ENCODE results near the genes DIO1 and CDCP2.

- PRO-cap: no peak
Measured at GRCh38 chr1:53893930-53894503, at the start of gene DIO1. DIO1 (plus strand) TSS chr1:53894187.

DNA sequence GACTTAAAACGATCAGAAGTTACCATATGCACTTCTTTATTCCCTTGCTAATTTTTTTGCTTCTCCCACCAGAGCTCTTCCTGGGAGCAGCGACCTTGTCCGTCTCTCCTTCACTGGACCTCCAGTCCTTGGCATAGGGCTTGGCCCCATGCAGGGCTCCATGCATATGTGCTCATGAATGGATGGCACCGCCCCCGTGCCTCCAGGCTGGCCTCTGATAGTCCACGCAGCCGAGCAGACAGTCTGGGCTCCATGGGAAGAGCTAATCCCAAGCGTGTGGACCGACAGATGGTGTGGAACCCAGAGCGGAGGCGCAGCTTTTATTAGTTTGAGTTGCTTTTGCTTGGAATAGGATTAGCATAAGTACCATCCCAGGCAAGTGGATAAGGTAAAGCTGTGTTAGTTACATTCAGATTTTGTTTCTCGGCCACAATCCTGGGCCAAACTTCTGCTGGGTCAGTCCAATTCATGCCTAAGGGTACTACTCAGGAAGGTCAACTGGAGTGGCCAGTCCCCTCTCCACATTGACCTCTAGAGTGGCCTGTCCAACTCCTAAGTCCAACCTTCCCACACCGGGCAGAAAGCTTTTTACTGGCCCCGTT lies 41.7 kb downstream of the CDCP2 start:
- PRO-cap: unidirectional peak, minus-strand start at position 116 of the sequence; unidirectional peak, minus-strand start at position 135 of the sequence; bidirectional peak, plus-strand start at position 286 of the sequence, minus-strand start at position 135 of the sequence

DNA sequence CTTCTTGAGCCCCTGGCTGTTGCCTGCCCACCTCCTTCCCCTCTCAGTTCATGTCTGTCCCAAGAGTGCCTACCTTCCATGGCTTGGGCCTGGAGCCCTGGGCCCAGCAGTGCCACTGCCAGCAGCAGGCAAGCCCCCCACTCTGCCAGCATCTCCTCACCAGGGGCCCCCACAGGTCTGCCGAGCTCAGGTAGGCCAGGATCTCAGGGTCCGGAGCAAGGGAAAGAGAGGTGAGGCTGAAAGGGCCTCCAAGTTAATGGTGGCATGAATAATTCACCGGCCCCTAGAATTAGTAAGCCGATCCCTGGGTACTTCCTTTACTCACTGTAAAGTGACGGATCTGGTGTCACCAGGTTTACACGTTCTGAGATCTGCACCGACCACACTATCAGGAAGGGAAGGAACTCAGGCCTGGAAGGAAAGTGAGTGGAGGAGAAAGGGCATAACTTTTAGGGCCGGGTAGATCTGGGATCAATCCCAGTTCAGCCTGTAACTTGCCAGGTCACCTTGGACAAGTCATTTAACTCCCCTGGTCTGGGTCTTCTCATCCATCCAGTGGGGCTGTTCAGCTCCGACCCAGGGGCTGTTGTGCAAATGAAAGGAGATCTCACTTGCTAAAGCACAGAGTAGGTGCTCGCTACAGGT lies at the start of gene CDCP2:
TSS of gene CDCP2 (minus strand) at position 230 of the 645 bp plus-strand sequence.
- PRO-cap: no peak

GRCh38 chr1:54274237-54274715 lies 74.3 kb downstream of the MRPL37 start:
- PRO-cap: no peak

DNA sequence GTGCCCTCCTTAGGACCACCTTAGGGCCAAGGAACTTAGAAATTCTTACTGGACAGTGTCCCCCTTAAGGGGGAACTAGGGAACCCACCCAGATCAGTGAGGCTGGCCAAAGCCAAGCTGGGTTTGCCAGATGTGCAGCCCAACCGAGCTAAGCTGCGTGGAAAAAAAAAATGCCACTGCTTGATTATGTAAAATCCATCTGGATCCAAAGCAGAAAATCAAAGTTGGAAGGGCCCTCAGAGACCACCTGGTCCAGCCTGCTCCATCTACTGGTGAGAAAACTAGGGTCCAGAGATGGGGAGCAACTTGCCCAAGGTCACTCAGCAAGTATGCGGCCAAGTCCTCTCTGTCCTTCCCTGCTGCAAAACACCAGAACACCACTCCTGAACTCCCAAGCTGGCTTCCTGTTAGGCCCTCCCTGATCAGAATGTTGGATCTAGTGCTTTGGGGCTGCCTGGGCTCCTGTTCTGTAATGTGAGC lies 77.8 kb downstream of the MRPL37 start:
- PRO-cap: no peak

GRCh38 chr1:54280289-54281171 lies 80.6 kb downstream of the MRPL37 start:
- PRO-cap: no peak

- PRO-cap: no peak
Measured at GRCh38 chr1:54364797-54365469, 165.0 kb downstream of the MRPL37 start.

DNA sequence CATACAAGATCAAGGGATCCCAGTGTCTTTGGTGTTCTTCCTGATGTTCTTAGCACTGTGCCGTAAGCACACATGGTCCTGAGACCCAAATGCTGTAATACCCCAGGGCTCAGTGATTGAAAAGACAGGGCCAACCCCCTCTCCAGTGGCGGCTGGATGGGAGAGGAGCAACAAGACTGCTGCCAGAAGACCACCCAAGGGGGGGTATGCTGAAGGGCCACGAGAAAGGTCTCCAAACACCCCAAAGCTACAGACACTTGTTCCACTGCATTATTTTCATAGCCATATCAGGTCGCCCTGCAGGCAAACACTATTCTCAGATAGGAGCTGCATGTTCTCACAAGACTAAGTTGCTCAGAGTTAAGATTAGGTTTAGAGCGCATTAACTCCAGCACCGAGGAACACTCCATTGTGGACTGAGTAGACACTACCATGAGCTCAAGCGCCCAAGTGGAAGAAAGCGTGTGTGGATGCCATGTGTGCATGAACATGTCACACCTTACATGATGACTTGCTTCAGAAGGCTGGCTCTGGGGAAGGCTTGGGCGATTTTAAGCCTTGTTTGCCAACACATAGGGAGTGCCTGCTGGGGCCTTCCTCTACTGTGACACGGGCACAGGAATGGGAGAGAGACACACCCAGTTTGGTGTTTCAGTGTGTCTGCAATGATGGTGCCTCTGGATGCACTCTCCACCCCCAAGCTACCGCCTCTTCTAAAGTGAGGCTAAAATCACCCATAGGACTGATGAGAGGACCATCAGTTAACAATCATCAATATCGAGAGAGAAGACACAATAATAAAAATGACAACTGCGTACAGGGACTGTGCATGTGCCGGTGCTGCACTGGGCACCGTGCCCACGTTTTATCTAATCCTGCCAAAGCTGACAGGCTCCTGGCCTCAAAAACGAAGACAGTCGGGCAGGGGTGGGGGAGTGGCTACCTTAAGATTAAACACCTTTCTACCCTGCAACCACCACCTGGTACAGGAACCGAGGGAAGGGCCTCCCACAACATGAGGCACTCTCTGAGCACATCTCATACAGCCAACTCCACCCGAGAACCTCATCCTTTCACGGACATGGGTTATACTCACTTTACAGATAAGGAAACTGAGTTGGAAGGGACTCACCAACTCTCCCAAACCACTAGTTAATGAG lies 171.3 kb downstream of the MRPL37 start:
- PRO-cap: no peak

DNA sequence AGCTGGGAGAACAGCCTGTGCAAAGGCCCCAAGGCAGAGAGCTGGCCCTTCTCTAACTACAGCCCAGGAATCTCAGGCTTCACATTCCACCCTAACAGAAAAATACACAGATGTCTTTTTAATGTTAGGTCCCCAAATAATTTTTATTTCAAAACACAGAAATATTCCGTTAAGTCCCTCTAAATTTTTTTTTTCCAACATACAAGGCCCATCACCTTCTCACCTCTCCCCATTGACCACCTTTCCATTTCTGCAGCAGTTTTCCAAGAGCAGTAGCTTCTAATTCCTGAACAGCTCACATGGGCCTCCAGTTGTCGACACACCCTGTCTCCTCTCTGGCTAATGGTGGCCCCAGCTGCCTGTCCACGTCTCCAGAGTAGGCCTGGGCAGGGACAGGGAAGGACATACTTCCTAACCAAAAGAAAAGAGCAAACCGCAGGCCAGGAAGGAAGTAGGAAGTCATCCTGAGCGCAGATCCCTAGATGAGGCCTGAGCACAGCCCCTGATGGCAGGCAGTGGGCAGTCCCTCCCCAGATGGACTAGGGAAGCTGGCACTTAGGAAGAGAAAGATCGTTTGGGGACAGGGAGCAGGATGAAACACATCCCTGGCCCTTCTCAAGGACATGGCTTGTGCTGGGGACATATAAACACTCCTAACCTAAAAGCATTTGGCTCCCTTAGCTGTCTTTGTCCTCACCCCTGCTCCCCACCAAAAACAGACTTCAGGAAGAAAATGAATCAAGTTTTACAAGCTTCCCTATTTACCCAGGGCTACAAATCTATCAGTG lies 163.2 kb upstream of the ACOT11 start:
- PRO-cap: no peak

DNA sequence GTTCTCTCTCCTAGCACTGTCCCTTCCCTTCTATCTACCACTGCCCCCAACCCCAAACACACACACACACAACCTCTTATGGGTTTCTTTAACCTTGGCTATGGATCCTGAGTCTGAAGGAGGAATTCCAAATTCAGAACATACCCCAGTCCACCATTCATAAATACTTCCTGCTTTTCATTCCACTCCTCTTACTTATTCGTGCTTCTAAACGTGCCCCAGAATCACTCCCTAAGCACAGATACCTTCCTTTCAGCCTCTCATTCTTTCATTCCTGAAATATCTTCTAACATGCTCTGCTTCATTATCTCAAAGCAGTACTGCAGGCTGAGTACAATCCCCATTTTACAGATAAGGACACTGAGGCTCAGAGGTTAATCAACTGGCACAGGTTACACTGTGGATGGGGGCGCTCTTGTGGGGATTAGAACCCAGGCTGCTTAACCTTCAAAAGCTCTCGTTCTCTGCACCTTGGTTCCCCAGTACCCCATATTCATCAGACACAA lies 162.5 kb upstream of the ACOT11 start:
- PRO-cap: no peak

GRCh38 chr1:54479471-54479688 lies 68.6 kb upstream of the ACOT11 start:
- PRO-cap: no peak

- PRO-cap: no peak
Measured at GRCh38 chr1:54480293-54480954, 67.6 kb upstream of the ACOT11 start.

DNA sequence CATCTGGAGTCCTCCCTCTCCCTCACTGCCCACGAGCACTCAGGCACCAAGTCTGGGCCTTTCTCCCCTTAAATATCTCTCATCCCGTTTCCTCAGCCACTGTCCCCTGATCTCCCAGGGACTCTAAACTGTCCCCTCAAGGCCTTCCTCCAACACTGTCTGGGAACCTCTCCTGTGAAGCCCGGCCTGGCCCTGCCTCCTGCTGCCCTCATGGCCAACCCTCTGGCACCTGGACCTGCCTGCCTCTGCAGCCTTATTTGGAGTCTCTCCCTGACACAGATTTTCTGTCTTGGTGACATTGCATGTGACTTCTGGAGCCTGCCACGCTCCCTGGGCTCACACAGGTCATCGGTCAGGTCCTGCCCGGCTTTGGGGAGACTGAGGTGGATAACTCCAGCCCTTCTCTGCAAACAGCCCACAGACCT lies 57.2 kb upstream of the ACOT11 start:
- PRO-cap: unidirectional peak, minus-strand start at position 162 of the sequence

GRCh38 chr1:54581538-54582146 lies 33.6 kb downstream of the ACOT11 start:
- PRO-cap: no peak

DNA sequence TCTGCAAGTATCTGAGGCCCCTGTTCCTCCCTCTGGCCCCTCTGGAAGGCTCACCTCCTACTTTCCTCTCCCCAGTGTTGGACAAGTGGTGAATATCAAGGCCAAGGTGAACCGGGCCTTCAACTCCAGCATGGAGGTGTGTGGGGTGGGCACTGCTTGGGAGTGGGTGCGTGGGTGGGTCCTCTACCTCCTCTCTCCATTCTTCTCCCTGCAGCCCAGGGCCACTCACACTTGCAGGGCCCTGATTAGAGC lies 30.9 kb downstream of the FAM151A start:
- PRO-cap: no peak

DNA sequence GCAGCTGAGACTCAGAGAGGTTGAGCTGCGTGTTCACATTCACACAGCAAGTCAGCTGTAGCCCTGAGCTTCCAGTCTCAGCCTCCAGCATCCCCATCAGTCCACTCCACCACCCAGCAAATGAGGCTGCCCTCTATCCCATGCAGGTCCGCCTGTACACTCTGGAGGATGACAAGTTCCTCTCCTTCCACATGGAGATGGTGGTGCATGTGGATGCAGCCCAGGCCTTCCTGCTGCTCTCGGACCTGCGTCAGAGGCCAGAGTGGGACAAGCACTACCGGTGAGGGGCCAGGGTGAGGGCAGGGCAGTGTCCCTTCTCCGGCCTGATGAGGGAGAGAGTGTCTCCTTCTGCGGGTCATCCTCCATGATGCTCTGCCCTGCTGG lies 18.4 kb downstream of the FAM151A start:
- PRO-cap: no peak

GRCh38 chr1:54790643-54791124 lies 10.4 kb downstream of the TTC22 start:
- PRO-cap: no peak

DNA sequence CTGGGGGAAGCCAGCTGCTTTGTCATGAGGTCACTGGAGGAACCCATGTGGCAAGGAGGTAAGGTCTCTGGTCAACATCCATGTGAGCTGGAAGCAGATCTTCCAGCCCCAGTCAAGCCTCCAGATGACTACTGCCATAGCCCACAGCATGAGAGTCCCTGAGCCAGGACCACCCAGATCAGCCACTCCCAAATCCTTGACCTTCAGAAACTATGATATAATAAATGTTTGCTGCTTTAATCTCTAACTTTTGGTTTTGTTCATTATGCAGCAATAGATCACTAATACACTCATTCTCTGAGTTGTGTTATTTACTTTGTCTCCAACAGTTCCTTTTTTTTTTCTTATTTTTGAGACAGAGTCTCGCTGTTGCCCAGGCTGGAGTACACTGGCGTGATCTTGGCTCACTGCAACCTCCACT lies 27.8 kb downstream of the DHCR24 start:
- PRO-cap: no peak

GRCh38 chr1:55066843-55067959 lies 27.9 kb downstream of the PCSK9 start:
- PRO-cap: no peak

GRCh38 chr1:55179633-55180123 lies 35.5 kb downstream of the USP24 start:
- PRO-cap: no peak

Measured in LUHMES (cell line).